ENCODE data around the gene IGSF10.

GRCh38 chr3:150241636-150242020 lies 166.5 kb upstream of the TSC22D2 start:
- PRO-cap: no peak

GRCh38 chr3:150308618-150309155 lies 99.4 kb upstream of the TSC22D2 start:
- PRO-cap: no peak

DNA sequence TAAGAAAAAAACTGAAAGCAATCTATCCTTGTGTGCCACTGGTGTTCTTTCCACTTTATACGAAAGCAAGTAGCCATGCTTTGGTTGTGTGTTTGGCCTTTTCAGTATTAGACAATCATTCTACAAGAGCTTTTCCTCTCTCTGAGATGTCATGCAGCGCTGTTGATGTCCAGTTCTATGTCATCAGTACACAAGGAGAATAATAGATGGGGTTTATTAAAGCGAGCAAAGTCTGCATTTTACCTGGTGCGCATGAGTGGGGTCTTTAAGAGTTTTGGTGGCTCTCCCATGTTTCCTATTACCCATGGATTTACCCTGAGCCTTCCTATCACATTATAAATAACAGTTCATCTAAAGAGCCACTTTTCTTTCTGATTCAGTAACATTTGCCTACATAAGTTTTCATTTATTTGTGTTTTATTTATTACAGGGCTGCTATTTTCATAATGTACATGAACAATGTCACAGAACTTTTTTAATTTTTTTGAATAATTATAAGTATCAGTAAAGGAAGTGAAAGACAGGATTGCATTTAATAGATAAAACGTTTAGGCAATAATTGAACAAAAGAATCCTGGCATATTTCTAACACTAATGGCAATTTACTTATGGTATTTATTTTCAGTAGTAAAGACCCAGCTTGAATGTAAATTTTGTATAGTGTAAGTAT lies 50.7 kb downstream of the TSC22D2 start:
- PRO-cap: no peak

- PRO-cap: no peak
Observed at GRCh38 chr3:150725470-150726041, 21.8 kb upstream of the ERICH6 start.

GRCh38 chr3:150756461-150757582 lies 6.1 kb downstream of the SIAH2 start:
- PRO-cap: no peak

DNA sequence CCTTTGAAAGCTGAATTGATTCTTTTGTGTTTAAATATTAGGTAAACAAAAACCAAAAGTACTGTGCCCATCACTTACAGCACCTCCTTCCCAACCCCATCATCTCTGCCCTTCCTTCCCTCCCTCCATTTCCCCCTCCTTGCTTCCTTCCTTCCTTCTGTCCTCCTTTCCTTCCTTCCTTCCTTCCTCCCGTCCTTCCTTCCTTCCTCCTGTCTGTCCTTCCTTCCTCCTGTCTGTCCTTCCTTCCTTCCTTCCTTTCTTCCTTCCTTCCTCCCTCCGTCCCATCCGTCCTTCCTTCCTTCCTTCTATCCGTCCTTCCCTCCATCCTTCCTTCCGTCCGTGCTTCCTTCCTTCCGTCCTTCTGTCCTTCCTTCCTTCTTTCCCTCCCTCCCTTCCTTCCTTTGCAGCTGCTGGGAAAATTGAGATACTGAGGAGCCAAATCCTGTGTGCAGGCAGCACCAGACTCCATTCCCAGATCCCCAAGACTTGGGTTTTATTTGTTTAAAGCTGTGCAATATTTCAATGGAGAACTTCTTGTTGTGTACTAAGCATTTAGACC lies 67.8 kb upstream of the SIAH2 start:
- PRO-cap: no peak

DNA sequence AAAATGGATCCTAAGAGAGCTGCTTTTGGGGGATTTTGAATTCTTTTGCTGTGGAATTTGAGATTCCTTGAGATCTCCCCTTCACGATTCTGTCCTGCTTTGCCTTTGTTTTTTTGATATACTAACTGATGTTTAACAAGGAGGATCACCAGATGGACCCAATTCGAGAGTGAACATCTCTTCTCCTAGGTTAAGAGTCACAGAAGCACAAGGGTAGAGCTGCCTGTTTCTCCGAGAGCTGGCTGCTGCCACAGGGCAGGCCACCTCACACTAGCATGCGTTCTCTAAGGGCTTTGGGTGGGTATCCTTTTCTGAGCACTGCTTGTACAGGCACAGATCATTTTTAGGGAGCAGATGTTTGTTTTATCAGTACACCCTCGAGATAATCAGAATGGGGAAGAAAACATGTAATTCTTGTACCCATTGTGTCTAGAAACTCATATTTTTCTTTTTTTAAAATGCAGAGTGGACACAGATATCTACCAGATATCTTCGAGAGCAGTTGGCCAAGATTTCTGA lies 47.3 kb downstream of the GPR171 start:
- PRO-cap: no peak

- PRO-cap: no peak
Observed at GRCh38 chr3:151183354-151183836, 19.6 kb downstream of the GPR171 start.

DNA sequence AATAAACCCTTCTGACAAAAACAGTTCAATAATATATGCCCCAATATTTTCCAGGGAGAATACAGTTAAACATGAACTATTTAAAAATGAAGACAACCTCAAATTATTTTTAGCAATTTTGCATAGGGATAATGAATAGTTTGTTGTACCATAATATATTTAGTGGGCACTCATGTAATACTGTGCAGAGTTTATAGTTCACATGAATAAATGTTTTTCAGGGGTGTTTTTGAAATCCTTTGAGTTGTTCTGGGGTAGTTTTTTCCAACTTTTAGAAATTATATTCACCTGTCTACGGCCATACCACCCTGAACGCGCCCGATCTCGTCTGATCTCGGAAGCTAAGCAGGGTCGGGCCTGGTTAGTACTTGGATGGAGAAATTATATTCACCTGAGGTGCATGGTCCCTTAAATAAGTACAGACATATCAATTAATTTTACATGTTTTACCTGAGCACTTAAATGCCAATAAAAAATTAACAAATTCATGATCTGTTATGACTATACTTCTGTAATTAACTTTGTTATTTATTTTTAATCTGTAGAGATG lies 15.1 kb downstream of the GPR171 start:
- PRO-cap: no peak

DNA sequence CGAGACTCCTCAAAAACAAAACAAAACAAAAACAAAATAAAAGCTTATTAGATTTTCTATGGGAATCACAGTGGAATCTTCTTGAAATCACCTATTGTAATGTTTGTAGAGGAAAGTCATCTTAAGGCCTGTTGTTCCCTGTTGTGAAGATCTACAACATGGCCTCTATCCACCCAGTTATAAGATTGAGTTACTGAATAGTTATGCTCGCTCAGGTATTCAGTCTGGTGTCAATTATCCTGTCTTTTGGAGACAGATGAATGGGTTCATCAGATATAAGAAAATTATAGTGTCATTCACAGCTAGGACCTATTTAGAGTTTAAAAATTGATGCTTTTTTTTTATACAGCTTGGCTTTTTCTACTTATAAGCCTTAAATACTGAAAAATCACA lies 364 bp downstream of the GPR171 start:
- PRO-cap: no peak

- PRO-cap: no peak
Observed at GRCh38 chr3:151275143-151275771, 3.1 kb downstream of the P2RY14 start.

GRCh38 chr3:151281772-151282236 lies 3.5 kb upstream of the P2RY14 start:
- PRO-cap: no peak

DNA sequence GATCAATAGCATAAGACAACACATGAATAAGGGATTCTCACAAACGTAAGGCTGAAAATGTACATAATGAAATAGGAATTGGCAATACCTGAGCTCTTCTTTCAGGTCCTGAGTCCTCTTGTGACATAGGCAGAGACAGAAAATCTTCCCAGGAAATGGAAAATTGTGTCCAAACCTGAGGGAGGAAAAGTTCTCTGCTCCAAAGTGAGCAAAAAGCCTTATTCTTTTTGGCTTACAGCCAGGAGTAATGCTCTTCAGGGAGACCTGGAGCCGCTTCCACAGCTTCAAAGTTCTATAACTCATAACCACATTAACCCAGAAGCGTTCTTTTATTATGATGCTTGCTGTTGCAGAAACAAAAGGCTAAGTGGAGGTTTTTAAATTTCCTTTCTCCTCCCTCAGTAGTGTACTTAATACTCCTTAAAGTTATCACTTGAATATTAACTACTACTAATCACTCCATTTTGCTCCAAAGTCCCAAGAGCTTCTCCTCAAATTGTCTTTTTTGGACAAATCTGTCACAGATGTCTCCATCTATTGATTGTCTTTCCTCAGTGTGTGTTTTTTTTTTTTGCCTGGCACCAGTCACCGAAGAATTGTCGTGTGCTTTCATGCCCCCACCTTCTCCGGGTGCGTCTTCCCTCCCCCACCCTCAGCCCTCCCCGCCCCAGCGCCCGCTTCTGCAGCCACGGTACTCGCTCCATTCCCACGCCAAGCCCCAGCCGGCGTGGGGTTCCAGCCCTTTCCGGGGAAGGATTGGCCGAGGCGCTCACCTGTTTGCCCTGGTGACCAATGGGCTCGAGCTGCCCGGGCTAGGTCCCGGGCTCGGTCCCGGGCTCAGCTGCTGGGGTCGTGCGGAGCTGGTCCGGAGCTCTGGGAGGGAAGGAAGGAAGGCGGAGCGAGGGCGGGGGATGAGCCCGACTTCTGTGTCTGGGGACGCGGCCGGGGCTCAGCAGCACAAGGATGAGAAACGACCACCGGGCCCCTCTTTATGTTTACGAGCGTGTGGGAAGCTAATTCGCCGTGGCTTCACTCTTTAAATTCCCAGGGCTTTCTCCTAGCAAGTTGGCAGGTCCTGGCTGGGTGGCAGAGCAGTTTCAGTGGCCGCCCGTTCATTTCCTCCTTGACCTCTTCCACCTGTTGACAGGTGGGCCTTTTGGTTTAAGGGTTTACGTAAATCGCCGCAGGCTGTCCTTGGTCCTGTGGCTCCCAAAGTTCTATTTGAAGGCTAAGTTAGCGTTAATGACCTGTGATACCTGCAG lies at the start of gene IGSF10:
TSS of gene IGSF10 (minus strand) at position 889 of the 1,262 bp plus-strand sequence.
- PRO-cap: no peak

GRCh38 chr3:152152324-152152780 lies 116.4 kb upstream of the MBNL1 start:
- PRO-cap: no peak

DNA sequence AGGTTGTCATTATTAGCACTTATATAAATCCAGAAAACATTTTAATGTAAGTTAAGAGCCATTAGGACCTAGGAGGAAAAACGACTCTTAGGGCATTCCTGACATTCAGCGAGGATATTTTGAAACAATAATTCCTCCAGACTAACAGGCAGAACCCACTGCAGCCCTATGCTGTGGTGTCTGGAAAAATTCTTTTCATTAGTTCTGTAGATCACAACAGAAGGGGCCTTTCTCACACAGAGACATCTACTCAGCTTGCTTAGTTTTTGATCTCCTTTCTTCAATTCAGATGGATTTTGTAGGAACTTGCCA lies 113.1 kb upstream of the MBNL1 start:
- PRO-cap: no peak

- PRO-cap: no peak
Observed at GRCh38 chr3:152196783-152197139, 72.0 kb upstream of the MBNL1 start.

GRCh38 chr3:152321754-152322593 lies 53.2 kb downstream of the MBNL1 start:
- PRO-cap: no peak

DNA sequence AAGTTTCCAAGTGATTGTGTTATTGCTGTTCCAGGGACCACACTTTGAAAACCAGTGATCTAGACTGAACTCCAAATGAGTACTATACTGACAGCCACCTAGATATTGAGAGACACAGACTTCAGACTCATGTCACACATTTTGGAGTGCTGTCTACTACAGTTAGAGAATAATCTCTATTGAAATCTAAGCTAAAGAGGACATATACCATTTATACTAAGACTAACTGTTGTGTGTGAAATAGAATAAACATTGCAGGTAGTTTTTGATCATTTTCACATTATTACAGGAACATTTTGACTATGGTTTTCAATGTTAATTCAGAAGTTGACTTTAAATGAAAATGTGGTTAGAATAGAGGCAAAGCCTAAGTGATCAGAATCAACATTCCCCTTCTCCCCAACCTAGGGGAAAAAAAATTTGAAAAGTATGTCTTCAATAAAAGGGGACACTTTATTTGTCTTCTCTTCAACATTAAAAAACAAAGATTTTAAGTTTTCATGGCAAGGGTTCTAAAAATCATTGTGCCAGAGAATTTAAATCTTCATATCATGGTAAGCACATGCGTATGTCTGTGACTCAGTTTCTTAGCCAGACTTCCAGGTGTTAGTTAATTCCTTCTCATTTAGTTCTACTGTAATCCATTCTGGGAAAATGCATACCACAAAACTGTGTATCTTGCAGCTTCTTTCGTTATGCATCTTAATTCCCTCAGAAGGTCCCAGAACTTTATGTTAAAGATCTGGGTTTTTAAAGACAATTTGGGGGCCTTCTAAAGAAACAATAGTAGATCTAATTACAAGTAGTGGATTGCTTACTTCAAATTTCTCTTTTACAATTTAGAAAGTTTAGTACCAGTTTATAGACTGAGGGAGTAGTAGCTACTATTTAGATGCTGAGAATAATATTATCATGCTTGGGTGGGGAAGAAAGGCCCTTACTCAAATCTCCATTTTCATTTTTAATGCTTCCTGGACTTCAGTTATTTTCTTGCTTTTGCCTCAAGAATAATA lies 5.7 kb downstream of the RAP2B start:
- PRO-cap: no peak

DNA sequence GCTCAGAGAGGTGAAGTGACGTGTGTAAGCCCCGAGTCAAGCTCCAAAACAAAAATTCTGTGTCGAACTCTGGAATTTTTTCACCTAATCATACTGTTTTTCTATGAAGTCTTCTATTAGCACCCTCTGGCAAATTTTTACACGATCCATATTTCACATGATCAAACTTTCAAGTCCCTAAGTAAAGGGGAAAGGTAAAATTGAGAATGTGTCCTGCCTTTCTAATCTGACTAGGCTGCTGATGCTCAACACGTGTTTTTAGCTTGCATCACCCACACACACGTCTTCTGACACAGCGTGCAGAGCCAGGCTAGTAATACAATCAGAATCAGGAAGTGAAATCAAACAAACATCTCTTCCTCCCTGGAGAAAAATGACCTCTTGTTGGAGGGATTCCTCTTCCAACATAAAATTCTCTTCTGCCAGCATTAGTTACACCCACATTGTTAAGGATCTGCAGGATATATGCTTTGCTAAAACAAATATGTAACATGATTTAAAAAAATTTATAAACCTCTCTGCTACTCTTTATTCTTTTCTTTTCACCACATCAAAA lies 122.3 kb downstream of the RAP2B start:
- PRO-cap: no peak

GRCh38 chr3:153541818-153542329 lies 379.8 kb downstream of the RAP2B start:
- PRO-cap: no peak